Mesenchymal stem cell of Wharton's jelly (primary cell): ENCODE results near the genes PIK3CA, ZNF639, USP13, TTC14 and DNAJC19.

GRCh38 chr3:179147895-179148908 is at the start of gene PIK3CA:
Gene PIK3CA (plus strand): TSS chr3:179148357.
- CAGE, long polyA plus RNA: no peak

DNA sequence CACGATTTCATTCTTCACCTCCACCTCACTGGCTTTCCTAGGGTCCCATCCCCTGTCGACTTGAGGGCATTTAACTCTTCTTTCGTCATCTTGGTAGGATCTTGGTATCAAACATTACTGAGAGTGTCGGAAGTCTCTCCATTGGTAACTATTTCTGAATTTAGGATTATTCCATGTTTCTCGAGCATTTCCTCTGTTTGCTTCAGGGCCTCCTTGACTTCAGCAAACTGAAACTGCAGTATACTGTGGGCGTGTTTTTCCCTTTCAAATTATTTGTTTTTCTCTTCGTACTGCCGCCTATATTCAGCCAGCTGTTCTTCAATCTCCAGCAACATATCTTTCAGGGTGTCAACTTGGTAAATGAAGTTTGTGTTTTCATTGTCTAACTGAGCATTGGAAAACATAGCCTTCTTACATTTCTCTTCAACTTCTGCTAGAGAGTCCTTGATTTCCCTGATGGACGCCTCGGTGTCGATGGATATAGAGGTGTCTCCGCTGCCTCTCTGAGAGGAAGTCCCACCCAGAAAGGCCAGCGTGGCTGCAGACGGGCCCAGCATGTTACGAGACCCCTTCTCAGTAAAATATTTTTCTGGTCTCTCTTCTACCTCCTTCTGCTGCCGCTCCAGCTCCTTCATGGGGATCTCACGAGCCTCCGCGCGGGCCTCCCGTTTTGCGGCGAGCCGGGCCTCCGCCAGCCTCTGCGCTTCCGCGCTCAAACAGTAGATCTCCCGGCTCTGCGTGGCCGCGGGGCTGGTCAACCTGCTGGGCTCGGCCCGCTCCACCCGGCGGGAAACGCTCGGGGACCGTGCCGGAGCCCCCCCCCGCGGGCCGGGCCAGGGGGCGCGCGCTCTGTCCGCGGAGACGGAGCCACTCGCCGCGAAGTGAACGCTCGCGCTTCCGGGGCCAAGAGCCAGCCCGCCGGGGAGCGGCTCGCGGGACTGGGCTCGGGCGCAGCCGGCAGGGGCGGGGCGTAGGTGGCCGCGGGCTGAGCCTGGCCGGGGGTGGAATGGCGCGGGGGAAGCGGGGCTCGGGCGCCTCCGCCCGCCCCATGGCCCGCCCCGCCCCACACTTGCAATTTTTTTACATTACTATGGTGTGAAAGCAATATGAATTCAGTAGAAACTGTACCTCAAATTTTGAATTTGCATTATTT is 10.0 kb upstream of the KCNMB3 start:
- CAGE, long polyA plus RNA: no peak

DNA sequence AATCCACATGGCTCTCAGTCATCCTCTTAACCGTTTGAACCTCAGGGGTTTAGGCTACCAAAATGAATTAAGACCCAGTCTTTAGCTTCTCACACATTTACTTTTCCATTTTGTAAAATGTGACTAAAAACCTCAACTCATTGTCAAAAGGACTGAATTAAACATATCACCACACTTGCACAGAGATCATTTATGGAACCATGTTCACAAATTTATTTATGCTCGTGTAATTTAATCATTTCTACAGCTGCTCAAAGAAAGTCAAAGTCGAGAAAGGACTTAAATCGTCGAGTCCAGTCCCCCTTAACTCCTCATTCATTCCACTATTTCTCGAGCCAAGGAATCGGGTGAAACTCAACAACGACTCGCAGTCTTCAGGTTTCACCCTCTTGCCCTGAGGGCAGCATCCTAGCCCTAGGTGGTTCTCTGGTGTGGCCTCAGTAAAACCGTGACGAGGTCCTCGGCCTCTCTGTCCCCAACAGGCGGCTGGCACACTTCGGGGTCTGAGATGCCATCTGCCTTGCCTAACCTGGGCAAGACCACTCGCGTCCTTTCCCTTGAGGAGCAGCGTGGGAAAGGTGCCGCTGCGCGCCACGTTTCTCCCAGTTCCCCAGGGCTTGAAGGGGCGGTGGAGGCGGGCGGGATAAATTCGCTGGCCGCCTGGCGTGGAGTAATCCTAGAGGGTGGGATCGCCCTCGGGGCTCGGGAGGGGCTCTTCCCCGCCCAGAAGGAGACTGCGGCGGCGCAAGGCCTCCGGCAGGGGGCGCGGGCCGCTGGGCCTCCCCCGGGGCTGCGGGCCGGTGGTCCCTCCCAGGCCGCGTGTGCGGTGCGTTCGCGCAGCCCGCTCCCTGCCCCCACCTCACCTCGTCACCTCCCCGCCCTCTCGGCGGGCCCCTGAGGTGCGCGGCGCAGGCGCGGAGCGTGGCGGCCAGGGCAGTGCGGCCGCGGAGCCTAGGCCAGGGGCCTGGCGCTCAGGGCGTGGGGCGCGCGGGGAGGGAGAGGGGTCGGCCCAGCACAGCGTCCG is at the start of gene ZNF639:
Gene ZNF639 (plus strand): TSS at position 897 of the 1,024 bp plus-strand sequence.
- CAGE, long polyA plus RNA: no peak

- CAGE, long polyA plus RNA: no peak
These were observed 1.5 kb downstream of the ZNF639 start for GRCh38 chr3:179324178-179324943.

DNA sequence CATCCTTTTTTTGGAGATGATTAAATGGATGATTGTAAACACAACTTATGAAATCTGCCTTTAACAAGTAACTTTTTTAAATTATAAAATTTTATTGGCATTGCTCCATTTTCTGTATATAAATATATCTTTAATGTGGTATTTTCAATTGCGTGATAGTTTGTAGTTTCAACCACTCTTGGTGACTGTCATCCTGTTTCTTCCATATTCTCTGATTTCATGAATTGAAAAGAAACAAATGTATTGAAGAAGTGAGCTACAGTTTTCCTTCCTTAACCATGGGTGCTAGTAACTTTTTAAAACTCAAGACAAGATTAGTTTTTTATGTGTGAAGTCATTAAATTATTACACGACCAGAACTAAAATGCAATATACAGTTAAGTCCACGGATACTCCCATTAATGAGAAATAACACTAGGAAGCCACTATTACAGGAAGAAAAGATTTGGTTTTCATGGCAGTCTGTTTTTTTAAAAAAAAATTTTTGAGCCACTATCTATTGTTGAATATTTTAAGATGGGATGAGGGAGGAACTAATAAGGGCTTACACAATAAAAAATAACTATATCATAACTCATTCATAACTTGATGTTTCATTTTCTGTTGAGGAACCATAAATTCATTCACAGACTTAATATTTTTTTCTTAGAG is 11.8 kb downstream of the ZNF639 start:
- CAGE, long polyA plus RNA: no peak

- CAGE, long polyA plus RNA: no peak
These were observed 1.4 kb upstream of the MFN1 start for GRCh38 chr3:179346106-179346564.

- CAGE, long polyA plus RNA: no peak
These were observed 13.0 kb upstream of the GNB4 start for GRCh38 chr3:179464098-179464914.

DNA sequence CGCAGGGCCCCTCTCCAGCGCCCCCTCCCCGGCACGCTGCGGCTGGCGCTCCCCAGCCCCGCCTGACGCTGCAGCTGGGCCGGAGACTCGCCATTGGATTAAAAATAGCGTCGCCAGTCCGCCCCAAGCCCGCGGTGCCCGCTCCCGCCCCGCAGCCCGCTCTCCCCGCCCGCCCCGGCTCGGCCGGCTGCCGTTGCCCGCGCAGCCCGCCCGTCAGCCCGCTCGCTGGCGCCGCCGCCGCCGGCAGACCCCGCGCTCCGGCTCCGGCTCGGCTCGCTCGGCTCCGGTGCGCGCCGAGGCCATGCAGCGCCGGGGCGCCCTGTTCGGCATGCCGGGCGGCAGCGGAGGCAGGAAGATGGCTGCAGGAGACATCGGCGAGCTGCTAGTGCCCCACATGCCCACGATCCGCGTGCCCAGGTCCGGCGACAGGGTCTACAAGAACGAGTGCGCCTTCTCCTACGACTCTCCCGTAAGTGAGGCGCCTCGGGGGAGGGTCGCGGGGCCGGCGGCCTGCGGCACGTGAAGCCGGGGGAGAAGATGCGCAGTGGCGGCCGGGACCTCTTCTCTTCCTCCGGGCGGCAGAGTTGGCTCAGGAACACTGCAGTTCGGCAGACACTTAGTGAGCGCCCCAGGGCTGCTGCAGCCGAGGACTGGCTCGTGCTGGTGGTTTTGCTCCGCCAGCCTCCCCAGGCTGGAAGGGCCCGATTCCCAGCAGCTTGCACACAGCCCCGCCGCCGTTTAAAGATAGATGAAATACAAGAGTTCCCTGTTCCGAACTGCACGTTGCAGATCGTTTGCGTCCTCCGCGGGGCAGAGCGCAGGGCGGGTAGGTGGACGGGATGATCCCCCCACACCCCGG is at the start of gene USP13:
Gene USP13 (plus strand): TSS at position 116 of the 859 bp plus-strand sequence.
- CAGE, long polyA plus RNA: no peak

GRCh38 chr3:180601857-180602832 is at the start of gene TTC14:
Gene TTC14 (plus strand): TSS chr3:180602163.
- CAGE, long polyA plus RNA: no peak

DNA sequence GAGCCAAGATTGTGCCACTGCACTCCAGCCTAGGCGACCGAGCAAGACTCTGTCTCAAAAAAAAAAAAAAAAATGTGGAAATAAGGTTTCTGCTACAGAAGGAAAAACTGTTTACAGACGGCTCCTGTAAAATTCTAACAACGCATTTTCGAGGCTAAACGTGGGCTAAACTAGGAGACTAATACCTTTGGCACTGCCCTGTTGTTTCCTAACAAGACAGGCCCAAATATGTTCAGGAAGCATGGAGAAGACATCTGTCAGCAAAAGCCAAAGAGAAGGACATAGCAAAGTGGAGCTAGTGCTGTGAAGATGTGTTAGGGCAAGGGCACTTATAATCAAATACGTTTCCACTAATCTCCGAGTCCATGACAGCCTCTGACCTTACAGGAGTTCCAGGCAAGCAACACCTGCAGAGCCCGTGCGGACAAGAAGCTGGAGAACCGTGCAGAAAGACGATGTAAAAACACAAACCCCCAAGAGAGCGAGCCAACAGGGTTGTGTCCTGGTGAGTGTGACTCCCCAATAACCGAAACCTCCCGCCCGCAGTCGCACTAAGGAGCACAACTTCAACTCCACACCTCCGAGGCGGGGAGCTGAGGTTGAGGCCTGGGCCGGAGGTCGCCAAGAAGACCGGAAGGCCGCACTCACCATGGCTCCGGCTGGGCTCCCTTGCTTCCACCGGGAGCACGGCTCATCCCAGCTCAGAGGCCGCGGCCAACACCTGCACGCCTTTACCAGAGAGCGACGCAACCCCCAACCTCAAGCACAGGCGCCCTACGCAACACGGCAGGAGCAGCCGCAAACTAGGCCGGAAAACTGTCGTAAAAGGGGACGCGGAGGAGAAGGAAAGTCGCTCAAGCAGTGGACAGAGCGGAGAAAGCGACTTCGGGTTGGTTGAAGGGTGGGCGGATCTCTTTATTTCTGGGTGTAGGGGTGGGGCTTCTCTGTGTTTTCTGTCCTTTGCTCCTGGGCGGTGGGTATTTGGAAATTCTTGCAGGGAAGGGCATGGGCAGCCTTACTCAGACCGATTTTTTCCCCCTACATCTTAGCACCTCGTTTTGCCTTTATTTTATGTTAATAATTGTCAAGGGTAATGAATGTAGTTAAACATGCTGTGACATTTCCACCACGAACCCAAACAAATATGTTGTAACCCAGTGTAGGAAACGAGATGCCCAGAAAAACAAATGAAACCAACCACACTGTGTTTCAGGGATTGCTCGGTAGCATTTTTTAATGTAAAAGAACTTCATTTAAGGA is at the start of gene DNAJC19:
Gene DNAJC19 (minus strand): TSS at position 785 of the 1,260 bp plus-strand sequence.
- CAGE, long polyA plus RNA: start-site peak on the minus strand centred at position 758 of the sequence, 73 bp wide, 273 and 675 reads in 2 replicates

DNA sequence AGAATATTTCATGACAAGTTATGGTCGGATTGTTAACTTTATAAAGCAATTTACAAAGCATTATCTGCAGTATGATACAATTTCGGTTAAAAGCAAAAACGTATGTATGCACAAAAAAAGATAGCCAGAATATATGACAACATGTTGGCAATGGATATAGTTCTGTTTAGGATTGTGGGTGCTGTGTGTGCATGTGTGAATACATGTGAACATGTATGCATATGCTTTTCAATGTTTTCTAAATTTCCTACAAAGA is 294.7 kb upstream of the ATP11B start:
- CAGE, long polyA plus RNA: no peak

DNA sequence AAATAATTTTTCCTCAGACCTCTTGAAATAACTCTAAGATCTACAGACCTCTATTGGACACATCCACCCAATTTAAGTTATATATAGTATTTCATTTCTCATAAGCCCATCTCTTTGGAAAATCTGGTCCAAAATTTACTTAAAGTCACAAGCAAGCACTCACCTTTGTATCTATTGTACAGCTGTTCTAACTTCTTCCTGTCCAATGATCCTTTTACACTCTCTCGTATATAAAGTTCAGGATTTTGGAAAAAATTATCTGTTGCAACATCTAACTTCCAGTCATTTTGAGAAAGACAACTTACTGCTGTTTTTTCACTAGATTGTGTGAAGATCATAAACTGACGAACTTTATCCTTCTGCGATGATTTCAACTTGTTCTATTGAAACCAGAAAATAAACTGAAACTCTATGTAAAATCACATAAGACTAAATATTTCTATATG is 14.9 kb downstream of the DCUN1D1 start:
- CAGE, long polyA plus RNA: no peak

DNA sequence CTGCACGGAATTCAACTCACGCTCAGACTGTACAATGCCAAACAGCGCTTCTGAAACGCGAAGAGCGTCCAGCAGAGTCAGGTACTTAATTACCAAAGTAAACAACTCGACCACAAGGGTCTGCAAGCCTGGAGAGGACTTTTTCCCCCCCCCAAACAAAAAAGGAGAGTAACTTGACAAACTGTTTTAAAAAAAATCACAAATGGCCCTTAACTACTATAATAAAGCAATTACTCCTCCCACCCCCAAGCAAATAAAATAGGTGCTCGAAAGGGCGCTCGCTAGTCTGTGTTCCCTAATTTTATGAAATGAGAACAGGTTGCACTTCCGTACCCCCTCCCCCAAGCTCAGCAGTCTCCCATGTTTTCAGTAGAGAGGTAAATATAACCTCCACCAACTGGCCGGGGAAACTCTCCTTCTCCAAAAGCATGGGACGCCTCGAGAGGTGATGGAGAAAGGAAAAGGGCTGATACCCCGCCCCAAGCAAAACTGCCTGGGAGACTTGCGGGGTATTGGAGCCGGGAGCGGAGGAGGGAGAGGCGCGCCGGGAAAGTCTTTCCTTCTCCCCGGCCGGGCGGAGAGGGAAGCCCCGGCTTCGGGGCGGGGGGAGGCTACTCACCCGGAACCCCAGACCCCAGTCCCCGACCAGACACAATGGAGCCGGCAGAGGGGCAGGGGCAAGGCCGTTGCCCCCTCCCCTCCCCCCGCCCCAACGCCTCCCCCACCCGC is 717 bp downstream of the DCUN1D1 start:
- CAGE, long polyA plus RNA: no peak

GRCh38 chr3:183038280-183038670 is 57.9 kb upstream of the DCUN1D1 start:
- CAGE, long polyA plus RNA: no peak

- CAGE, long polyA plus RNA: no peak
These were observed 41.6 kb upstream of the B3GNT5 start for GRCh38 chr3:183211471-183211848.

DNA sequence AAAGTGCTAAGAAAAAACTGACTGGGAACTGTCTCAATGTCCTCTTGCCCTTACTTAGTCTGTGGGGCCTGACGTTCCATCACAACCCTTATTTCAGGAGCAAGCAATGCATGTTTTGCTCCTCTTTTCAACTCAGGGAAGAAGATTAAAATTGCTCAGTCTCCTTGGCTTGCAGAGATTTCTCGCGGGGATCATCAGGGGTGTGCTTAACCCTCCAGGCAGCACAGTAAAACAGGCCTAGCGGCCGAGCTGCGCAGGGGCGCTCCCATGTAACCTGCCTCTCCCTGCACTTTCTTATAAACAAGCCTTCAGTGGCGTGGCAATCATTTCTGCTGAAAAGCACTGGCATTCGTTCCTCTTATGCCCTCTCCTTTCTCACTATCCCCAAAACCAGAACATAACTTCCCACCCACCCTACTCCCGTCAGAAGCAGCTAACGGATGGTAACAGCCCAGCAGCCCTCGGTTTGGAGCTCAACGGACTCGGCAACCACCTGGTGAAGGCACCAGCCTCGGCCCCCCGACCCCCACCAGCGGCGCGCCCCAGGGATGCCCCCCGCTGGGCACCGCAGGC is 1.2 kb downstream of the MCF2L2 start:
- CAGE, long polyA plus RNA: no peak

DNA sequence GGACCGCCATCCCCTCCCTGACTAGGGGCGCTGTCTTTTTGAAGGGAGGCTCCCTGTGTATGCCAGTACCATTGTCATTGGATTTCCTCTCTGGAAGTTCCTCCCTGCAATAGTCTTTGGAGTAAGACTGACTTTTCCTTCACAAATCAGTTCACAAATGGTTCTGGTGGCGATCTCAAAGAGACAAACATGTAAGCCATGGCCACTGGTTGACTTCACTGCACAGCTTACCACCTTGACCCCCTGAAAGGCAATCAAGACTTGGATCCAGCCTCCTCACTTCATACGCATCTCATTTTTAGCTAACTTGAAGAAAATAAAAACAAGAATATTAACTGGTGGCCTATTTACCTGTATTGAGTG is 60.7 kb upstream of the MCF2L2 start:
- CAGE, long polyA plus RNA: no peak

DNA sequence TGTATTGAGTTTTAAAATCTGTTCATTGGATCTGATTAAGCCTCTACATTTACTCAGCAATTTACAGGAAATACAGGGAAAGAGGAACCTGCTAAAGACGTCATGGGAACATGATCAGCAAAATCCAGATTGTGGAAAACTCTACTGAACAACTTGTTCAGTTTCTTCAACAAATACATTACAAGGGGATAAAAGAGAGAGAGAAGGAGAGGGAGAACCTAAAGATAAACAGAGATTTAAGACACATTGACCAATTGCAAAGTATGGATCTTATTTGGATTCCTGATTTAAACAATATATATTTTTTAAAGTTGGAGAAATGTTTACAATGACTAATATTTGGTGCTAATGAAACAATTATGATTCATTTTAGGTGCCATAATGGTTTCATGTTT is 46.6 kb downstream of the KLHL6 start:
- CAGE, long polyA plus RNA: no peak

DNA sequence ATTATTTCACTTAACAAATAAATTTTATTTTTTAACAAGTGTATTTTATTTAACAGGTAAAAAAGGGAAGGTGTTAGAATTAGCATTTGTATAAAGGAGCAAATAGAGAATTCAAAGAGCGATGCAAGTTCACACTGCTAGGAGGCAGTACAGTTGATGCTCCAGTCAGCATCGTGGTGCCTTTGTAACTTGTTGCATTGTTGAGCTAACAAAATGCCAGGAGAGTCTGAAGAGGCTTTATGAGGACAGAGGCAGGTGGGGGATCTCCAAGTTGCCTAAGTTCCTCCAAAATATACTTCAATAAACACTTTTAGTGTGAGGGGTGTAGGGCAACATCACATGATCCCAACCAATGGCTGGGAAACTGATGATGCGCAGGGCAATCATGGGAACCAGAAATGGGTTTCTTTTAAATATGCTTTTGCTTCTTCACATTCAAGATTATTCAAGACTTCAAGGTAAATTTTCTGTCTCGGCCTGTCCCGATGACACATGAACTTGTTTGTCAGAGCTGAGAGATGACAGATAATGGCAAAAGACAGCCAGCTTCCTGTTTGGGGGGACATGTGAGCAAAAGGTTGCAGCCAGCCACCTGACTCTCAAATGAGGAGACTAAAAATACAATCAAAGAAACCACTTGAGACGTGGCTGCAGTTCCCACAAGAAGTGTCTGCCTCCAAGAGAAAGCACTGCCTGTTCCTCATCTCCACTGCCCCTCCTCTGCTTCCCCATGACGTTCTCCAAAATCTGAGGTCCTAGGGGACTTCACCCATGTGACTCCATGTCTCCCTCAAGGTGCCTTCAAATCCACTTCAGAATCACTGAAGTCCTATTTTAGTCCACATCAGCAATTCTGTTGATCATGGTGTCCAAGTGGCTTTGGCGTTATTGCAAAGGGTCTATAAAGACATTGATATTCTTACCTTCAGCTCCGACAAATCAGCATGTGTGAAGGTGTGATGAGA is 39.3 kb downstream of the KLHL6 start:
- CAGE, long polyA plus RNA: no peak

- CAGE, long polyA plus RNA: no peak
These were observed 3.5 kb downstream of the KLHL6 start for GRCh38 chr3:183552026-183552294.